GM19239 (cell line): ENCODE data around the gene NCOA5.

DNA sequence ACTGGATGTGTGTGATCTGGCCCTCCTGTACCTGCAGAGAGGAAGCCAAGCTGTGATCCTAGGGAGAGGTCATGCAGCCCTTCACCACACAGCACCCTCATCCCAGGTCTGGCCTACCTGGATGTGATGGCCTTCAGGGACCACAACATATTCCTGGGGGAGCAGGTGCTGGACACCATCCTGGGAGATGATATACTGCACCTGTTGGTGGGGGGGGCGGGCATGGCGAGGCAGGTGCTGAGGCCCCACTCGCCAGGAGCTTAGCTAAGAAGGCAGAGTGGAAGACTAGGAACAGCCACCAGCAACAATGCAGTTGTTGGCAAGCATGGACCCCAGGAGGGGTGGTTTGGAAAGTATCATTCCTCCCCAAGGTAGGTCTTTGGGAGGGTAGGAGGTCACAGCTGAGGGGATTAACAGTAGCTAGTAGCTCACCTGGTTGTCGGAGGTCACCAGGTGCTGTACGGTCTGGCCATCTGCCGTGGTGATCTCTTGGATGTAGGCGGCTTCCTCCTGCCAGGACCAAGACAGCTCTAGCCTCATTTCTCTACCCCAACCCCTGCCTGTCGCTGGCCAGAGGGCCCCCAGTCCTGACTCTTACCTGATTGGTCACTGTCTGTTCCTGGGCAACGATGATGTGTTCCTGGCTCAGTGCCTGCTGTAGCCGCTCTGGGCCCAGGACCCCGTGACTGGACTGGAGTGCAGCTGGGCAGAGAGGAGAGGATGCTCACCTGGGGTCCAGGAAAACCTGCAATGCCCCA, 15.1 kb downstream of the PCIF1 start:
- RRBS: no CpG with 5 or more reads among the region's 11 CpGs

- RRBS: 98% methylated on average over 2 of the region's 14 CpGs
Observed at GRCh38 chr20:45950126-45950812, 15.8 kb downstream of the PCIF1 start.

- RRBS: no CpG with 5 or more reads among the region's 16 CpGs
Observed at GRCh38 chr20:45958997-45959525, 12.9 kb downstream of the ZNF335 start.

GRCh38 chr20:45960745-45961206, 11.2 kb downstream of the ZNF335 start:
- RRBS: 100% methylated on average over 2 of the region's 7 CpGs

GRCh38 chr20:46089772-46090413, at the start of gene NCOA5:
TSS of gene NCOA5 (minus strand) at chr20:46089962.
- RRBS: under 1% methylated on average over 16 of the region's 52 CpGs

DNA sequence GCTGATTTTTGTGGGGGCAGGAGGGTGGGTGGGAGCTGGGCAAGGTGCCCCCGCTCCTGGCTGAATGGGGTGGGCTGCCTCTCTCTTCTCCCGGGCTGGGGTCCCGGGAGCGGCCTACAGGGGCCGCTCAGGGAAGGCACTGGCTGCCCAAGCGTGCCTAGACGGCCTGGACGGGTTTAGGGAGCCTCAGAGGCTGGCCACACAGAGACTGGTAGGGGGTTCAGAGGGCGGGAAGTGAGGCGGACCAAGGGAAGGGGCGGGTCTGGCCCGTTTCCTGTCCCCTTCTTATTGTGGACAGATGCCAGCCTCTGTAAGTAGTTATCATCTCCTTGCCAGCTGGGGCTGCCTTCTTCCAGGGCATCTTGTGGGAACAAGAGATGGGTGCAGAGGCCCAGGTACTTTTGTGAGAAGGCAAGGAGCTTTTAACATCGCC, 386 bp downstream of the CD40 start:
- RRBS: no CpG with 5 or more reads among the region's 13 CpGs

GRCh38 chr20:46558480-46559114, 8.1 kb upstream of the OCSTAMP start:
- RRBS: no CpG with 5 or more reads among the region's 7 CpGs

DNA sequence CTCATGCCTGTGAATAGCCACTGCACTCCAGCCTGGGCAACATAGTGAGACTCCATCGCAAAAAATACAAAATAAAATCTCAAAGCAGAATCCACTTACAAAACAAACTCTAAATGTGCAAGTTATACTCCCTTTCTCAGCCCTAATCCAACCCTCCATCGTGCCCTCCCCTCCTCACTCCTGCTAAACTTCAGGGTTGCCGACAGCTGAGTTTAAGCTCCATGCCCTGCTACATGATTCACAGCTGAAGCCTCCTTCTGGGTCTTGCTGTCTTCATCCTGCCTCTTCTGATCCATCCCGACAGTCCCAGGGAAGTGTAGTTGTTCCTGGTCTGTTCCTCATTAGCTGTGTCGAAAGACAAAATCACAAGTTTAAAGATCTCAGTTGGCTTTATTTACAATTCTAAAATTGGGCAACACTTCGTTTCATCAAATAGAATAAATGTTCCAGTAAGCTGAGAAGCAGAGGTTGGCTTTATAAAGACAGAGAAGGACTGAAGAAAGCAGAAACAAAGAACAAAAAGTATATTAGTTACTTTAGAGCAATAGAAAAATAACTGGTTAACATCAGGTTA, 4.2 kb upstream of the SLC2A10 start:
- RRBS: no CpG with 5 or more reads among the region's 6 CpGs

DNA sequence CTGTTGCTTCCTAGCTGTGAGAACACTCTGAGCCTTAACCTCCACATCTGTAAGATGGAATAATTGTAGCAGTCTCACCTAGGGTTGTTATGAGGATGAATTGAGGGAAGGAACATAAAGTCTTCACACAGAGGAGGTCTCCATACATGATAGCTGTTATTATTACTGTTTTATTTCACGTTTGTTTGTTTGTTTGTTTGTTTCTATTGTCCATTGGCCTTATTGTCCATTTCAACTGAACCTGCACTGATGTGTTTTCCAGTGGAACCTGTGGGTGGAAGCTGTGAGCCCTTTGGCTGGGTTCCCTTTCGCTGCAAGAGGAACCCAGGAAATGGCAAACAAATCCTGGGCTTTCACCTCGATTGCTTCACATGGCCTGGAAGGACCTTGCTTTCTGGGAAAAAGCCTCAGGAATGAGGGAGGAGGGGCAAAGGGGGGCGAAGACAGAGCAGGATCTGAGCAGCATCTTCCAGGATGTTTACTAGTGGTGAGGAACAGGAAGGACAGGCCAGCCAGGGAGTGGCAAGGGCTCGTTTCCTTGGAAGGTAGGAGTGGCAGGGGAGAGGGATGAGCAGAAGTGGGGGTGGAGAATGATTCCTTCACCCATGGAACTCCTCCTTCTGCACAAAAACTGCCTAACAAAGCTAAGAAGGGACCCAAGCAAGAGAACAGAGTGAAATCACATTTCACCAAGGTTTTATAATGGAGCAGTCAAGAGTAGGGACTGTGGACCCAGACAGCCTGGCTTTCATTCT, 5.8 kb downstream of the SLC2A10 start:
- RRBS: no CpG with 5 or more reads among the region's 5 CpGs

DNA sequence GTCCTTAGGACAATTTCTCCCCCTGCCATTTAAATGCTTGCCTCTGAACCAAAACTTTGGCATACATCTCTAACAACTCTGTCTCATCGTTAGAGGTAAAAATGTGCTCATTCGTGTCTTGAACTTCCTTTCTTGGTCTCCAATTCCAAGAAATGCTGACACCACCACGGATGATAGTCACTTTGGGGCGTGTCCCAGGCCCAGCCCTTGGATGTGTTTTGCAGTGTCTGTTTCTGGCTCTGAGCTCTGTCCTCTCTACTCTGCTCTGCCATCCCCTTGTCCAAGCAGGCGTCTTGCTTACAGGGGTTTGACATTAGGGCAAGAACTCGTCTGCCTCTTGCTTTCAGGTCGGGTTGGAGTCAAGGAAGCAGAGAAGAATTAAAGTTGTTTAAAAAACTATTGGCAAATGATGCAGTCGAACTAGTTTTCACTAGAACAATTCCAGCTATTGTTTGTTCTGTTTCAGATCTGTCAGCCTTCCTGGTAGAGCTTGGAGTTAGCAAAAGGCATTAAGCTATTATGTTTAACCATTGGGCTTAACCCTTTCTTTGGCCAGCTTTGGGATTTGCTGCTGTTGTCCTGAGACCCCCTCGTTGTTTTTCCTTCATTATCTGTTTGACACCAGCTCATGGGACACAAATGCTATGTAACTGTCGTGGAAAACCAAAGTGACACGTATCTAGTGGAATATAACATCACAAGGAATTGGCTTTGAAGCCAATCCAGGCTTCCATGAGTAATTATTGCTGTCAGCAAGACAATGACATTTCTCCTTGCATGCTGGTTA, 95.8 kb downstream of the EYA2 start:
- RRBS: no CpG with 5 or more reads among the region's 11 CpGs

DNA sequence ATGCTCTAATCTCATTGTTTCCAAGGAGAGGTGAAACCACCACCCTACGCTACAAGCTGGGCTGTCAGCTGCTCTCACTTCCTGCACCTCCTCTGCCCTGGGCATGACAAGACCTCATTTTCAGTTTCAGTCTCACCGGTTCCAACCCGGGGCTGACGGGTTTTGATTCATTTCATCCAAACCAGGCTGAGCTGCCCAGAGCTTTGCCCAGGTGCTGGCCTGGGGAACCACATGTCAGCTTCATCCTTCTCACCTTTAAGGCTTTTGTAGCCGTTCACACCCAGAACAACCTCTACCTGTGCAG, 99.7 kb downstream of the EYA2 start:
- RRBS: no CpG with 5 or more reads among the region's 5 CpGs

DNA sequence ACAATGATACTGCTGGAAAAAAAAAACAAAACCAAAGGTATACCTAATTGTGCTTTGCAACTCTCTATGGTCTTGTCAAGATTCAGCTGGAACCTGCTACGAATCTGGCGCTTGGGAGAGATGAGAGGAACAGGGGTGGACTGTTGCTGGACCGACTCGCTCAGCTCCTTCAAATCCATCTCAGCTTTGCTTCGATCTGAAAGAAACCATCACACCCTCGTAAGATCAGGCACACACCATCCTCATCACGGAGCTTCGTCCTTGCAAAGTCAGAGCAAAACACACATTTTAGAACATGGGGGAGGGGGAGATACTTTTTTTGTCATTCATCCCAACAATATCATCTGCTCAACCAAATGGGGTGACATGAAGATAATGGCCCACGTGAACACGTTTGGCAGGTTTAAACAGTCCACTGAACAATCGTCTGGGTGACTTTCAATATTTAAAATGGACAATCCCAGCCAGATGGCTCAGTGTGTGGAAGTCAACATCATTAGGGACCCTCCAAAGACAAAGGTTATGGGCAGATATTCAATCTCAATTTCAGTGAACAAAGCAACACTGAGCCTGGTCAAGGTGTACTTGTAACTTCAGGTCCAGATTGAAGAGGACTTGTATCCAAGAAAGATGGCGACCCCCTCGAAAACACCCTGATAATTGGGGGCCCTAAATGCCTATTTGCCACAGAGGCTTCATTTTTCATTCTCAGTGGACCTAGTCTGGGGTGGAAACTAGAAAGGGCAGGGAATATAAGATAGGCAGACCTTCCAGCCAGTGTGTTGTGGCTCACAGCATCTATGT, 107.1 kb downstream of the ZMYND8 start:
- RRBS: no CpG with 5 or more reads among the region's 13 CpGs

- RRBS: no CpG with 5 or more reads among the region's 12 CpGs
Observed at GRCh38 chr20:47286980-47287640, 69.4 kb downstream of the ZMYND8 start.

- RRBS: 89% methylated on average over 2 of the region's 15 CpGs
Observed at GRCh38 chr20:47338152-47338932, 18.2 kb downstream of the ZMYND8 start.

DNA sequence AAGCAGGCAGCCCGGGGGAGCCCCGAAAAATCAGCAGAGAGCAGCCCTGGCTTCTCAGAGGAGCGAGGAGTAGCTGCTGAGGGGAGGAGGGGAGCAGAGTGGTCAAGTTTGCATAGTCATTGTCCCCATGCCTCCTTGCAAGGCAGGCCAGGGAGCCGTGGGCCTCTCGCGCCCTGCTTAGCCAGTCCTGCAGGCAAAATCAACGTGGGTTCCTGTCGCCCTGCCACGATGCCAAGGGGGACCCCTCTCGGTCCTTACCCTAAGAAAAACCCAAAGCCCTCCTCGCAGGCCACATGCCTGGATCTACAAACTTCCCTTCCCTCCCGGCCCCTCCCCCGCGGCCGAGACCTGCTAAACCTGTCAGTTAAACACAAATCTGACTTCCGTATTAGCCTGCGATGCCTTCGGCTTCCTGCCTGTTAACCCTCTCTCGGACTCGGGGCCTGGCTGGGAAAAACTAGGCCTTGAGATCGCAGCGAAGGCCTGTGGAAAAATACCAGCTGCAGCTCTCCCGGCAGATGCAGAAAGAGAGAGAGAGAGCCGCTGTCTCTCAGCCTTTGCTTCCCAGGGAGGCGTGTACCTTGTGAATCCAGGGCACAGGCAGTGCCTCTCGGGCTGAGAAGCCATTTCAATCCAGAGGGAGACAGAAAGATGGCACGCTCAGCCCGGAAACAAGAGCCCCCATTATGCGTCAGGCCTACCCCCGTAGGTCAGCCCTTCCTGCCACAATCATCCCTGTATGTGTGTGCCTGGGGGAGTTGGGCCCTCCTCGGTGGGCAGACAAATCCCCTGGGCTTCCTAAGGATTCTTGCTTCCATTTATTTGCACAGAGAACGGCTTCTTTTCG, 997 bp upstream of the ZMYND8 start:
- RRBS: 7% methylated on average over 1 of the region's 33 CpGs

DNA sequence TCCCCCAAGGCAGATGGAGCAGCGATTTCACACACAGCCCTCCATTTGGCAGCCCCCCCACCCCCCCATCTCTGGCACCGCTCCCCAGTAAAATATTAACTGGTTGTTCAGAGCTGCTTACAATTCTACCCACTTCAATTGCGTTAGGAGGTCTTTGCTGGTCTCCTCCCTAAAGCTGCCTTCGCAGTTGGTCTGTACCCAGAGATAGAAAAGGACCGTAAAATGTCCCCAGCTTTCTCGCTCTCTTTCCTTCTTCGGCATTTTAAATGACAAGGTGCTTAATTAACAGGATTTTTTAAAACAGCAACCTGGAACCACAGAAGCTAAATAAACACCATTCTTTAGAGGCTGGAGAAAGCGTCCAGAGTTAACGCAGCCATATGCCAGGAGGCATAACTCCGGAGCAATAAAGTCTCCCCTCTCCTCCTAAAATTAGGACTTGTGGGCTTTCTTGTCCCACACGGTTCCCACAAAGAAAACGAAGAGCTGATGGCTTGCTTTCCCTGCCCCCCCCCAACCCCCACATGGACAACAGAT, 1.7 kb upstream of the ZMYND8 start:
- RRBS: no CpG with 5 or more reads among the region's 12 CpGs

- RRBS: no CpG with 5 or more reads among the region's 32 CpGs
Observed at GRCh38 chr20:47360164-47361428, 4.1 kb upstream of the ZMYND8 start.

DNA sequence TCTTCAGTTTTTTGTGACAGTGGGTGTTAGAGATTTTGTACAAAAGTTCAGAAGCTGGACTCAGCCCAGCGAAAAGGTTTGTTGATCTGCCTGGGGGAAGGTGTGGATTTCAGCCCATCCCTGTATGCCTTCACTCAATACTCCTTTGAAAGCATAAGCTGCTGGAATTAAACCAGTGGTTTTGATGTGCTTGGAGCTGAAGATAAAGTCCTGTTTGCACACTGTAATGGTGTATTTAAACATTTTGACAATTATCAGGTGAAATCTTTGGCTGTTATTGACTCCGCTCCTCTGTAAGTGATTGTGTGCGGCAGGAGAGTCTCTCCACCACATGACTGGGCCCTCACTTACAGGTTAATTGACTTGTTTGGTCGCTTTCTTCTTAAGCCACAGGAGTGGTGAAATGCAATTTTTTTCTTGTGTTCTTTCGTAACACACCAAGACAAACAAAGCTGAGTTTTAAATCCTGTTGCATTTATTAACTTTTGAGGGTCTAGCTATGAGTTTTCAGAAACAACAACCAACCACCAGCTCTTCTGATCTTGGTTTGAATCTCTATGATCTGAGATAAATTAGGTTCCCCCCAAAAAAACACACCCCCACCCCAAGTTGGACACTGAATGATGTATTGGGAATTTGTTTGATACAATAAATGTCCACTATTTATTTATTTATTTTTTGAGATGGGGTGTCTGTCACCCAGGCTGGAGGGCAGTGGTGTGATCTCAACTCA, 46.4 kb upstream of the NCOA3 start:
- RRBS: no CpG with 5 or more reads among the region's 5 CpGs

DNA sequence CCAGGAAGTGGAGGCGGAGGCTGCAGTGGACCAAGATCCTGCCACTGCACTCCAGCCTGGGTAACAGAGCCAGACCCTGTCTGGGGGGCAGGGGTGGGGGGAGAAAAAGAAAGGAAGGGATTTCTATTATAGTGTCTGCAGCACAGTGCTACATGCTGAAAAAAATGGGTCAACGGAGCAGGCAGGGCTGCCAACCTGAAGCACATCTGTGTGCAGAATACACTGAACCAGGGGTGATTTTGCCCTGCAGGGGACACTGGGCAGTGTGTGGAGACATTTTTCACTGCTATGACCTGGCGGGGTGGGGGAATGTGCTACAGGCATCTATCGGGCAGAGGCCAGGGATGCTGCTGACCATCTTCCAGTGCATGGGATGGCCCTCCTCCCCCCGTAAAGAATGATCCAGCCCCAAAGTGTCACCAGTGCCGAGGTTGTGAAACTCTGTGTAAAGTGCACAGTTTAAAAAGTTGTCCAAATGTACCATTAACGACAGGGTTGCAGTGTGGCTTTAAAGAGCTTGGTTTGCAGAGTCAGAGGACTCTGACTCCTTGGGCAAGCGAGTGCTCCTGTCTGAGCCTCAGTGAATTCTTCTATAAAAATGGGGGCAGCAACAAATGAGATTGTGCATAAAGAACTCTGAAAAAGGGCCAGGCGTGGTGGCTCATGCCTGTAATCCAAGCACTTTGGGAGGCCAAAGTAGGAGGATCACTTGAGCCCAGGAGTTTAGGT, 72.2 kb downstream of the SULF2 start:
- RRBS: no CpG with 5 or more reads among the region's 9 CpGs

DNA sequence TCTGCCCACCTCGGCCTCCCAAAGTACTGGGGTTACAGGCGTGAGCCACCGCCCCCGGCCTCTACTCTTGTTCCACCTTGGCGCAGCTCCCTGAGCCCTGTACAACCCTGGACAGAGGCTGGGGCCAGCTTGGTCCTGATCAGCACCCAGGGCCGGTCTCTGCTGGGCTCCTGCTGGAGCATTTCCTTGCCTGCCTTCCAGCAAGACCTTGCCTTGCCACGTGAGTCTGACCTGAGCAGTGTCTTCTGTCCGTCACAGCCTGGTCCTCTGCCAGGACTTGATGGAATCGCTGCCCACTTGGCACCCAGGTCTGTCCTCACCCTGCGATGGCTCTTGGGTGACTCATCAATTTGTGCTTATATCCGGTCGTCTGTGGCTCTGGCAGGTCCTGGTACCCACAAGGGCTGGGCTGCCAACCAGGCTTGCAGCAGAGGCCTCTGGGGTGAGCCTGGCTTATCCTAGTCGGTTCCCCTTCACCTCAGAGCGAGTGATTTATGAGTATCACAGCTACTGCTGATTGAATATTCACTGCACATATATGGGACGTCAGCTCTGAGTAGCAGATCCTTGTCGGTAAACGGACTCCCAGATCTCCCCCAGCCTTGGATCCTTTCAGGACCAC, 10.0 kb upstream of the SULF2 start:
- RRBS: no CpG with 5 or more reads among the region's 17 CpGs